Parietal lobe (tissue), 2 donors: ENCODE data around the genes PDHB, ACOX2 and CFAP20DC.

GRCh38 chr3:58164138-58165048 lies 46.4 kb downstream of the DNASE1L3 start:
- RAMPAGE, long total RNA = no peak

DNA sequence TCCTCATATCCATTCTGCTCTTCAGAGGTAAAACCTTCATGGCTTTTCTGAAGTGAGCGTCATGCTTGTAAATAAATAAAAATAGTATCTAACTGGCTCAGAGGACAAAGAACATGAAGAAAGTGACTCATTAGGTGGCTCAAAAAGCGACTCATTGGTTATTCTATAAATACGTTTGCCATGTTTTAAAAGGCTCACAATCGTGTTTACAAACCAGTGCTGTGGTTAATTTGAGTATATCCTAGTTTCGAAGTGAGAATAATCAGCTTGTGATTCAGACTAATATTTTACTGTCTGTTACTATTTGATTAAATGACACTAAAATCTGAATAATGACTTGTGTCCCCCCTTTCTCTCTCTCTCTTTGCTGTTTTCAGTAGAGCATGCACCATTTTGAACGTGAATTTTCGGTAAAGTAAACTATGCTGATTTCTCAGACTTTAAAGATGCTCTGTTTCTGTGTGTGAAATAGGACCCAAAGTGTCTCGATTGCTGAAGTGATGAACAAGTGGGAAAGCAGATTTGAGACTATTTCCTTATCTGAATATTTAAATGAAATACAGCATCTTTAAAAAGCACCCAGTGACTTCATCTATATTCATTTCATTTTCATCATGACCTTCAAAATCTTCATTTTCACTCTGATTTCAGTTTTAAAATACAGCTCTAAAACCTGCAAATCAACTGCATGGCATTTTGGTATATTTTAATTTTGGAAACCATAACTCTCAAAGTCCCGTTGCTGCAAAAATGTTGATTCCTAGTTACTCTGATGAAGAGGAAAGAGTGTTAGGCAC lies 13.3 kb downstream of the PDHB start:
- RAMPAGE, long total RNA = no peak

DNA sequence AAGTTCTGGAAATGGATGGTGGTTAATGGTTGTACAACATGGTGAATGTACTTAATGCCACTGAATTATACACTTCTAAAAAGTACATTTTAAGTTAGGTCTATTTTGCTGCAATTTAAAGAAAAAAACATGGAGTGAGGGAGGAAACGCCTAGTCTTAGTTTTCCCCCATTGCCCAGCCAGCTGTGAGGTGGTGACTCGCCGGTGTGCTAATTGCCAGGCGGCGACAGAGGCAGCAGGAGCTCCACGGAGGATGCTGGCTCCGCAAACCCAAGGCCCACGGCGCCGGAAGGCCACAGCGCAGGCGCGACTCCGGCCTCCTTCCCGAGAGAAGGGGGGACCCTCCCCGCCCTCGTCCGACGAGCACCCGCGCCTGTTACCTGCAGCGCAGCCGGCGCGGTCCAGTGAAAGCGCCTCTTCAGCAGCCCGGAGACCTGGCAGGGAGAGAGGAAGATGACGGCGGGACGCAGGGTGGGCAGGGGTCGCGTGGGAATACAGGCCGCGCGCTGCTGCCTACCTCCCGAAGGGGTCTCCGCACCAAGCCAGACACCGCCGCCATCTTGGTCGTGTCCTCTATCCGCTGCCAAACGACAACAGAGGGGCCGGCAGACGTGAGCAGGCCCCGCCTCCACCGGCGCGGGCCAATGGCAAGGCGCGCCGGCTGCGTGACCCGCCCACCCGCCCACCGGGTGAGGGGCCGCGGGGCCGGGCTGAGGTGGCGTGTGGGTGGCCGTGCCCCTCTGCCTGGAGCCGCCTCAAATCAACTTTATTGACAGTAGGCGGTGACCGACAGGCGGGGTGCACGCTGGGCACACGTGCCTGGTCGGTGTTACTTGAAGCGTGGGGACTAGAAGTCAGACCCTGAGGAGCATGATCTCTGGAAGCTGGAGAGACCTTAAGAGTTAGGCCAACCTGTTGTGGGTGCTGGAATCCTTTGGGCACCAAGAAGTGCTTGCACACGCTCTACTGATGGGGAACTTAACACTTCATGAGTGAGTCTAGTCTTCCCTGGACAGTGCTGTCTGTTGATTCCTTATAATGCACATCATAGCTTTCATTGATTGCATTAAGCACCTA lies at the start of gene PDHB:
Gene PDHB (minus strand): TSS at position 581 of the 1,076 bp plus-strand sequence.
- RAMPAGE, long total RNA = no peak

- RAMPAGE, long total RNA = no peak
Measured at GRCh38 chr3:58434877-58435444, 1.3 kb upstream of the PDHB start.

DNA sequence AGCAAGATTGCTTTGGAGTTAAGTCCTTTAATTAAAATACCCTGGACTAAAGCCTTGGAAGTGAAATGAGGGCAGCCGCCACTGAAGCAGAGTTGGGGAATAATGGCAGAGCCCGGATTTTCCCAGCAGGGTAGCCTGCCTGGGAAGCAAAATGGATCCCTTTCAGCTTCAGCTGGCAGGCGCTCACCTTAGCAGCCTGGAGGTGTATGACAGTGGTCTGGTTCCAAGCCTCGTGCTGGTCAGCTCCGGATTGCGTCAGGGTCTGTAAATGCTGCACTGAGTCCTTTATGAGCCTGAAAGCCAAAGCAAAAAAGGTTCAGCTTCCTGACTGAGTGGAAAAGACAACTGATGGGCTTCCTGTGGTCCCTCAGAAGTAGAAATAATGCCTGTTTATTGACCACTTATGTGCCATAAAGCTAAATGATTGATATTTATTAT lies 14.7 kb downstream of the ACOX2 start:
- RAMPAGE, long total RNA = no peak

DNA sequence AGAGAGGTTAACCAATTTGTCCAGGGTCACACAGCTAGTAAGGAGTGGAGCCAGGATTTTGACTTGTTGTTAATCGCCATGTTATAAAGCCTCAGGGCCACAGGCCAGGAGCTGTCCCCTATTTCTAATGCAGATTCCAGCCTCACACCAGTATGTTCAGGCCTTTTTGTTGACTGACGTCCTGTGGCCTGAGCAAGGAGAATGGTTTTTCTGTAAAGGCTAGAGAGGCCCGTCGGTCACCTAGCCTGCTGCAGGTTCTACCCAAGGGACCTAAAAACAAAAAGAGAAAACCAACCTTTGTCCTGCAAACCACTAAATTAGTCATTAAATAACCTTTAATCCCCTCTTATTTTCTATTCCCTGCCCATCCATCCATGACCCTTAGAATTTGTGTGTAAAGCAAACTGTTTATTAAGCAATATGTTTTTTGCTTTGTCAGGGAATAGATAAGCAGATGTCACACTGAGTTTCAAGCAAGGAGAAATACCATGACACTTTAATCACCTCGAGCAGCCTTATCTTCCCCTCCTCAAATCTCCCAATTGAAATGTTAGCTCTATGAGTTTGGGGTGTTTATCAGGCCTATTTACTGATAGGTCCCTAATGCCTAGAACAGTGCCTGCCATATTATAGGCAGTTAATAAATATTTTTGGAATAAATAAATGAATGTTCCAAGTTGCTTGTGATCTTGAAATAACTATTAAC lies 14.0 kb downstream of the ACOX2 start:
- RAMPAGE, long total RNA = no peak

DNA sequence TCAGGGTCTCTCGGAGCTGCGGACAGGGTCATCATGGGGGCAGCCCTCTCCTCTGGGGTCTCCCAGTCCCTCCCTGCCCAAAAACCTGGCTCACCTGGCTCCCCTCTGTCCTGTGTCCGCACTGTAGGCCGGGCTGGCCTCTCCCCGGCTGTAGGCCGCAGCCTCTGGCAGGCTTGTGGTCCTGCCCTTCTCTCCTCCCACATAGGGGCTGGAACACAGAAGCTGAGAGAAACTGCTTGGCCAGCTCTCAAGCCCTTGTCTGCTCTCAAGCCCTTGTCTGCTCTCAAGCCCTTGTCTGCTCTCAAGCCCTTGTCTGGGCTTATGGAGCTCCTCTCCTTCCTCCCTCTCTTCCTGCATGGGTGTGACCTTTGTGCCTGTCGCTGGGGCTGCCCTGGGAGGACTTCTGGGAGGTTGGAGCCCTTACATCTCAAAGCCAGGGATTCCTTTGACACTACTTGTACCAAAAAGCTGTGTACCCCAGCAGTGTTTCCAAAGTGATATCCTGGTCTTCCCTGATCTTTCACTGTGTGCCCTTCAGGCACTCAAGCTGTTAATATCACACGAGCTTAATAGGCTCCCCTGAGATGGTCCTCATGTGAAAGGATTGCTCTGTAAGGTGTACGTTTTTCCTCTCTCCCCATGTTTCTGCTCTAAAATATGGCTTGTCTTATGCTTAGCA lies at the start of gene ACOX2:
Gene ACOX2 (minus strand): TSS at position 166 of the 679 bp plus-strand sequence.
- RAMPAGE, long total RNA = no peak

- RAMPAGE, long total RNA = no peak
Measured at GRCh38 chr3:58785106-58785422, 118.5 kb upstream of the FAM3D start.

GRCh38 chr3:59049585-59050506 lies at the start of gene CFAP20DC:
Gene CFAP20DC, minus strand, starts transcription at chr3:59050025.
- RAMPAGE, long total RNA = no peak

DNA sequence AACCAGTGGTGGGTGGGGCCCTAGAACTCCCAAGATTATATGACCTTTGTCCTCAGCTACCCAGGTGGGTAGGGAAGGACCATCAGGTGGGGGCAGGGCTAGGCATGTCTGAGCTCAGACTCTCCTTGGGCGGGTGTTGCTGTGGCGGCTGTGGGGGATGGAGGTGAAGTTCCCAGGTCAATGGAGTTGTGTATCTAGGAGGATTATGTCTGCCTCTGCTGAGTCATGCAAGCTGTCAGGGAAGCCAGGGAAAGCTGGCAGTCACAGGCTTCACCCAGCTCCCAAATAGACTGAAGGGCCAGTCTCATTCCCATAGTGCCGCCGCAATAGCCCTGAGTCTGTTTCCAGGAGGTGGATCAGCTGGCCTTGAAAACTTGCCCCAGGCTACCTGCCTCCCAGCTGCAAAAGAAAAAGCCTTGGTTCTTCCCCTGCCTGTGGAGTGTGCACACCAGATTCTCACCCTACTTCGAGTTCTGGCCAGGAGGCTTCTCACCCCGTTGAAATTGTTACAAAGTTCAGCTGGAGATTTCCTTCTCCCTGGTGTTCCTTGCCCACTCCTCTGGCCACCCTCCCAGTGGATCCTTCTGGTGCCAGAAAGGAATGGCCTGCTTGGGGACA lies 139.8 kb upstream of the CFAP20DC start:
- RAMPAGE, long total RNA = no peak

DNA sequence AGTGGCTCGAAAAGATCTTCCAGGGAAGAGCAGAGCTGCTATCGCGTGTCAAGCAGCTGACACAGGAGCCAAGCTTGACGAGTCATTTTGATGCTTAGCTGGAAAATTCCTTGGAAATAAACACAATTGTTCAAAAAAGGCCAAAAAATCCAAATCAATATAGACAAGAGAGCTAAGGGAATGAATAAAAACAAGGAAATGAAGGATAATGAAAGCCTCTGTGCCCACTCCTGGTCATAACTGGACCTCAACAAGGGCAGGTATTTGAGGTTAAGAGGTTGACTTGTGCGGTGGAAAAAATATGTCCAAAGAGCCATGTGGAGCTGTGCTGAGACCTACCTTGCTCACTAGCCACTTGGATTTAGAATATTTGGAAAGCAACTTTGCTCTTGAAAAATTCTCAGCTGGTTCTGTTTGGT lies 318.6 kb upstream of the CFAP20DC start:
- RAMPAGE, long total RNA = no peak

DNA sequence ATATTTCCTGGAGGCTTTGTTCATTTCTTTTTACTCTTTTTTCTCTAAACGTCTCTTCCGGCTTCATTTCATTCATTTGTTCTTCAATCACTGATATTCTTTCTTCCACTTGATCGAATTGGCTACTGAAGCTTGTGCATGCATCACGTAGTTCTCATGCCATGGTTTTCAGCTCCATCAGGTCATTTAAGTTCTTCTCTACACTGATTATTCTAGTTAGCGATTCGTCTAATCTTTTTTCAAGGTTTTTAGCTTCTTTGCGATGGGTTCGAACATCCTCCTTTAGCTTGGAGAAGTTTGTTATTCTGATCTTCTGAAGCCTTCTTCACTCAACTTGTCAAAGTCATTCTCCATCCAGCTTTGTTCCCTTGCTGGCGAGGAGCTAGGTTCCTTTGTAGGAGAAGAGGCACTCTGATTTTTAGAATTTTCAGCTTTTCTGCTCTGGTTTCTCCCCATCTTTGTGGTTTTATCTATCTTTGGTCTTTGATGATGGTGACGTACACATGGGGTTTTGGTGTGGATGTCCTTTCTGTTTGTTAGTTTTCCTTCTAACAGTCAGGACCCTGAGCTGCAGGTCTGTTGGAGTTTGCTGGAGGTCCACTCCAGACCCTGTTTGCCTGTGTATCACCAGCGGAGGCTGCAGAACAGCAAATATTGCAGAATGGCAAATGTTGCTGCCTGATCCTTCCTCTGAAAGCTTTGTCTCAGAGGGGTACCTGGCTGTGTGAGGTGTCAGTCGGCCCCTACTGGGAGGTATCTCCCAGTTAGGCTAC lies 286.0 kb downstream of the FHIT start:
- RAMPAGE, long total RNA = no peak

GRCh38 chr3:61358350-61358649 lies 107.0 kb upstream of the FHIT start:
- RAMPAGE, long total RNA = no peak

DNA sequence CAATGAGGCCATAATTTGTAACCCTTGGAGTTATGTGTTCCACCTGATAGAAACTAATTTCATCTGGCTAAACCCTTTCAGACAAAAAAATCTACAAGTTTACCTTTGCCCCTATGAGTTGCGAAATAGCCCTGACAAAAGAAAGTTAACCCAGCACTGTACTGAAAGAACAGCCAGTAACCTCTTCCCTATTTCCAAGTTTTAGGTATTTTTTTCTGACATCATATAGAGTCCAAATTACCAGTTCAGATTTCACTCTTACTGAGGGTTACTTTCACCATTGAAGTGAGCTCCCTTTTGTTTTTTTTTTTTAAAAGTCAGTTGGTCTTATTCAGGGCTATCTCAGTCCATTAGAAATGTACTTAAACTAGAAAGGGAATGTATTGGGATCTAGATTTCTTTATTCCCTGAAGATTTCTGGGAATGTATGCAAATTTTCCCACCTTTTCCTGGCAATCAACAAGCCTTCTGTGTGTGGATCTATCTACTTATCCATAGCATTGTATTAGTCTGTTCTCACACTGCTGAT lies 42.7 kb upstream of the PTPRG start:
- RAMPAGE, long total RNA = no peak

DNA sequence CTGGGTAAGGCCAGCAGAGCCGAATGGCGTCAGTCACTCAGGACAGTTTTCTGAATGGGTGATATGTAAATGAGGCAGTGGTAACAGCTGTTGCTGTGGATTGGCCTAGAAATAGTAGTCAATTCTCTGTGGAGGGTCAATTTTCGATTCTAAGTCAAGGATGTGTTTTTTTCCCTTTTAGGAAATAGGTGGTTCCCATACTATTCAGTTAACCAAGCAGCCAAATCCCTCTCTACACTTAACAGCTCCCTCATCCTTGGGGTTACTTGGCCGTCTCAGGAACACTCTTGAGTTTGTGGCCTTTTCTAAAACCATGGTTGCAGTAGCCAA lies 121.9 kb downstream of the PTPRG start:
- RAMPAGE, long total RNA = no peak

DNA sequence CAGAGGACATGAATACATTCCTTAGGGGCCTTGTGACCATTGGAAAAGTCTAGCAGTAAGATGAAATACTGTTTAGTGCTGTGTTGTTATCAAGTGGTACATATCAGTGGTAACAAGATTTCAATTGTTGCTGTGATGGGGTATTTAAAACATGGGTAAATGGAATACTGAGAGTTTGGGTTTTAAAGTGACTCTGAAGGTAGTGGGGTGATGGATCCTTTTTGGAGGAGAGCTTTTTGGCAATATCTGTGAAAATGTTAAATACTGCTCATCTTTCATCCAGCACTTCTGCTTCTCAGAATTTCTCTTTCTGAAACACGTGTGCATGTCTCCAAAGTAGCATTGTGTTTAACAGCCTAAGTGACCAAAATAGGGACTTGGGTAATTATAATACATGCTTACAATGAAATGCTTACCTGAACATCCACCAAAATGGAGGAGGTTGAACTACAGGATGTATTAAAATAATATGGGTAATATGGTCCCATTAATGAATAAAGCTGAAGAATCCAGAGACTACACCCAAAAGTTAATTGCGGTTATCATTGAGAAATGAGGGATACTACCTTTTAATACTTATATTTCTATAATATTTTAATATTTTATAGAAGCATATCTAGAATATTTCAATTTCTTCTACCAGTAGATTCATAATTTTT lies 195.4 kb downstream of the PTPRG start:
- RAMPAGE, long total RNA = no peak

DNA sequence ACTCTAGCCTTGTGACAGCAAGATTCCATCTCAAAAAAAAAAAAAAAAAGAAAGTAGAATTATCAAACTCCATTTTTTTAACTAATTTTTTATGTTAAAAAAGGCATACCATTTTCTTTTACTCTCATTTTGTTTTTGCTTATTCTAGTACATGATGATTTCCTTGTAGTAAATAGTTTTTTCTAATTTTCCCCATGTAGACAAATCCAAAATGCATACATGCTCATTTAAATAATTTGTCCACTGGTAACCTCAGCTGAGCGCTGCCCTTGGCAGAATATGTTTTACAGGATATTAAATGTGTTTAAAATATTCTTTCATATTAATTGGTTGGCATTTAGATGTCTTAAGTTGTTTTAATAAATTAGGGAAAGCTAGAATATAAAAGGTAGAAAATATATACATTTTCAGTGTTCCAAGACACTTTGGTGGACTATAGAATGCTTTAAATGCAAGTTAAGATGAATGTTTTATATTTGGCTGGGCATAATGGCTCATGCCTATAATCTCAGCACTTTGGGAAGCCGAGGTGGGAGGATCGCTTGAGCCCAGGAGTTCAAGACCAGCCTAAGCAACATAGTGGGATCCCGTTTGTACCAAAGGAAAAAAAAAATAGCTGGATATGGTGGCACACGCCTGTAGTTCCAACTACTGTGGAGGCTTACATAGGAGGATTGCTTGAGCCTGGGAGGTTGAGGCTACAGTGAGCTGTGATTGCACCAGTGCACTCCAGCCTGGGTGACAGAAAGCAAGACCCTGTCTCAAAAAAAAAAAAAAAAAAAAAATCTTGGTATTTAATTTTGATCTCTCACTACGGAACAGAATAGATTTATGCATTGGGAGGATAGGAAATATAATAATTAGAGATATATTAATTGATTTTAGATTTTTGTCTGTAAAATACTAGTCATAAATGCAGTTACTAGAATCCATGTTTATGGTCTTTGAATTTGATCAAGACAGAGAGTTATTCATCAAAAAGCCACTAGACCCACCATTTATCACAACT lies 206.1 kb downstream of the PTPRG start:
- RAMPAGE, long total RNA = no peak

- RAMPAGE, long total RNA = no peak
Measured at GRCh38 chr3:61797479-61798039, 236.2 kb downstream of the PTPRG start.

DNA sequence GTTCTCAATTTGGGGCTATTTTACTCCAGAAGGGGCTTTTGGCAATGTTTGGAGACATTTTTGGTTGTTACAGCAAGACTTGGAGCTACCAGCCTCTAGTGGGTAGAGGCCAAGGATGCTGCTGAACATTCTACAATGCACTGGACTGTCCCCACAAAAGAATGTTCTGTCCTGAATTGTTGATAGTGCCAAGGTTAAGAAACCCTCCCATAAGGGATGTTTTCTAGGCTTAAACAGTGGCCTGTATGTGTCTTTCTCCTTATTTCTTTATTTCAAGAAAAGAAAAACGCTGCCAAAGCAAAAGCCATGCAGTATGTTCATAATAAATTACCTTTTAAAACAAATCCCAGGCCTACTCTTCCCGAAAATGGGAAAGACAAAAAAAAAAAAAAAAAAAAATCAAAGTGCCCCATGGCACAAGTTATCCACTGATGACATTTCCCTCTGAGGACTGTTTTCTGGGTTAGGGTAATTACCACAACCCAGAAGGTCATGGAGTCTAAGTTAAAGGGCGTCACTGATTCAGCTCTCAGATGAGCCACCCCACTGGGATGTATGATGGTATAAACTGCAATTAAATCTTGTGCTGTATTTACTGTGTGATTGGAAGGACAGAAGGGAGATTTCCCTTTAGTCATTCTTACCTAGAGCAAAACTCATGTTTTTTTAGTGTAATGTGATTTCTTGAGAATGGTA lies 243.9 kb downstream of the PTPRG start:
- RAMPAGE, long total RNA = no peak

DNA sequence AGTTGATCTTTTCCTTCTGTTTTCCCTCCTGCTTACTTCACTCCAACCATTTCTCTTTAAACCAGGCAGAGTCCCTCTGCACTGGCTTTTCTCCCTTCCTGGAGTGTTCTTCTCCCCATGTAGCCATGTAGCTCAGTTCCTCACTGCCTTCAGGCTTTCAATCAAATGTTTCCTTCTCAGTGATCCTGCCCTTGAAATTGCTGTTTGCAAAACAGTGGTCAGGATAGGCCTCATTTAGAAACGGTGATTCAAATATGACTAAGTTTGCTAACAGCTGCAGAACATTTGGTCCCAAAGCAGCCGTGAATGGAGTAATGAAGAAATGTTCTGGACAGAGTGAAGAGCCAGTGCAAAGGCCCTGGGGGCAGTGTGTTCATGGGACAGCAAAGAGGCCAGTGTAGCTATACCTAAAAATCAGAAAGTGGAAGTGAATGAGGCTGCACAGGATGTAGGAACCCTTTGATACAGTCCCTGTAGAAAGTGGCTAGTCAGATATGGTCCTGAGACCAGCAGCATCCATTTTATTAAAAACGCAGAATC lies 168.9 kb upstream of the C3orf14 start:
- RAMPAGE, long total RNA = no peak